ENCODE measurements around the genes ZCCHC3, CSNK2A1, SLC52A3 and C20orf202.

DNA sequence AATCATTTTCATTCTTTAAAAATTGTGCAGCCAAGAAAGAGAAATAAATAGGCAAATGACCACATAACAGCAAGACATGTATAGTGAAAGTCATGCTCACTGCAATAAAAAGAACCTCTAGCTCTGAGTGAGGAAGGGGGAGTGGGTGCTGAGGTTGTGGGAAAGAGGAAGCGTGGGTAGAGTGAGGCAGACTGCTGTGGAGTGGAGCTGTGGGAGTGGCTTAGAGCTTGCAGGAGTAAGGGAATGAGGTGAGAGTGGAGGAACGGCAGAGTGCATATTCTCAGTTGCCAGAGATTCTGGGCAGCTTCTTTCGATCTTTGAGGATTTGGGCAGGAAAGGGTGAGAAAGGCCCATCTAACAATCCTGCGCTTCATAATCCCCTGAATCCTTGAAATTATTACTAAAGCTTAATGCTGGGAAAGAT, 10.5 kb downstream of the DEFB129 start:
- RRBS = no CpG with 5 or more reads among the region's 4 CpGs

GRCh38 chr20:278446-279635, 11.7 kb downstream of the C20orf96 start:
- RRBS = 97% methylated on average over 19 of the region's 91 CpGs

- RRBS = 1% methylated on average over 38 of the region's 93 CpGs
These were observed at the start of gene ZCCHC3 for GRCh38 chr20:296917-297841. ZCCHC3 (plus strand) TSS chr20:297570.

- RRBS = no CpG with 5 or more reads among the region's 7 CpGs
These were observed 6.2 kb upstream of the RBCK1 start for GRCh38 chr20:401731-402384.

- RRBS = no CpG with 5 or more reads among the region's 2 CpGs
These were observed 1.7 kb downstream of the TBC1D20 start for GRCh38 chr20:460691-461055.

DNA sequence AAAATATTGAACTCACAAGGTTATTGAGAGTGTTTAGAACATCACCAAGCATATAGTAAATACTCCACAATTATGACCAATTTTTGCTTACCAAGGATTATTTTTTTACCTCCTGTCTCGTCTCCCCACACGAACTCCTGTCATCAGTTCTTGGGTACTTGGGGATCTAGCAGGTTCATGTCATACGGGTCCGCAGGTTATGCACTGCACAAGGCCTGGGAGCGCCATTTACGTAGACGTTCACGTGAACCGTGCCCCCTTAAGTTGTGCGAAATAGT, 372 bp upstream of the TBC1D20 start:
- RRBS = no CpG with 5 or more reads among the region's 10 CpGs

DNA sequence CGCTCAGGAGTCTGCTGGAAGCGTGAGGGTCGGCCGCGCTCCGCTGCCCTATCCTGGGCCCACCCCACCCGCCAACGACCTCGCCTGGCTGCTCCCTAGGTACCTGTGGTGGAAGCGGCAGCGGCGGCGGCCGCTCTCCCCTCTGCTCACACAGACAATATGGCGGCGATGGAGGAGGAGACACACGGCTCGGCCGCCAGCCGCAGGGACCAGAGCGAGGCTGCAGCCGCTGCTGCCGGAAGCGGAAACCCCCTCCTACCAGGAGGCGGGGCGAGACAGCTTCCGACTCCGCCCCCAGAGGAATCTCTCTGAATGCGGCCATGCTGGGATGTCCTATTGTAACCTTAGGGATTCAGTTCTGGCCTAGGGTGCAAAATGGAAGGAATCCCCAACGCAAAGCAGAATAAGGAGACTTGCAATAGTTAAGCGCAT, at the start of gene CSNK2A1:
Gene CSNK2A1 (minus strand): TSS at position 222 of the 432 bp plus-strand sequence.
- RRBS = no CpG with 5 or more reads among the region's 31 CpGs

DNA sequence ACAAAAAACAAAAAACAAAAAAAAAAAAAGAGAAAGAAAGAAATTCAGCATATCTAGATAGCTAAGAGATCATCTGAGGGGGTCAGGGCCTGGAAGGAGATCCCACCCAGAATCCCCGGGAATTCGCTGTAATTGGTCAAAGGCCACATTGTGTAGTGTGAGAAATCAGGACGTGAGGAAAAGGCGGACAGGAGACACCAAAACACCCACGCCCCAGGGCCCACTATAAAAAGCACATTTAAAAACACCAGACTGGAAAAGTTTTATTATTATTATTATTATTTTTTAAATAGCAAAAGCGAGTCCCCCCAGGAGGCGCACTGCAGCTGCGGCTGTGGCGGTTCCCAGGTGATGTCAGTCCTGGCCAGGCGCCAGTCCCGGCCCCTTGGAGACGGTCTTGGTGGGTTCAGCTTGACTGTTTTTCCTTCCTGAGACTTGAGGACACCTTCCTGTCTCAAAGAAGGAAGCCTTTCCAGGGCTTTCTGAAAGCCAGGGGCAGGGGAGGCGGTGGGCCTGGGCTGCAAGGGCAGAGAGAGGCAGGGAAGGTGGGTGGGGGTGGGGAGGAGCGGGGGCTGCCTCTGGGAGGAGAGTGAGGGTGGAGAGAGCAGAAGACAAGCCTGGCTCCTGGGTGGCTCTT, 14.6 kb downstream of the TCF15 start:
- RRBS = no CpG with 5 or more reads among the region's 14 CpGs

DNA sequence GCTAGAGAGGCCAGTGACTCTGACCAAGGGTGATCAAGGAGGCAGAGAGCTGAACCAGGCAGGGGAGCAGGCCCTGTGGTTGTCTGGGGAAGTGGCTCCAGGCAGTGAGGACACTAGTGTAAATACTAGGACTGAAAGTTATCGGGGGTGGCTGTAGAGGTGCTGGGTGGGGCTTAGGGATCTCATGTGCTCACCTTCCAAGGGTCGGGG, 1.0 kb downstream of the SRXN1 start:
- RRBS = no CpG with 5 or more reads among the region's 2 CpGs

DNA sequence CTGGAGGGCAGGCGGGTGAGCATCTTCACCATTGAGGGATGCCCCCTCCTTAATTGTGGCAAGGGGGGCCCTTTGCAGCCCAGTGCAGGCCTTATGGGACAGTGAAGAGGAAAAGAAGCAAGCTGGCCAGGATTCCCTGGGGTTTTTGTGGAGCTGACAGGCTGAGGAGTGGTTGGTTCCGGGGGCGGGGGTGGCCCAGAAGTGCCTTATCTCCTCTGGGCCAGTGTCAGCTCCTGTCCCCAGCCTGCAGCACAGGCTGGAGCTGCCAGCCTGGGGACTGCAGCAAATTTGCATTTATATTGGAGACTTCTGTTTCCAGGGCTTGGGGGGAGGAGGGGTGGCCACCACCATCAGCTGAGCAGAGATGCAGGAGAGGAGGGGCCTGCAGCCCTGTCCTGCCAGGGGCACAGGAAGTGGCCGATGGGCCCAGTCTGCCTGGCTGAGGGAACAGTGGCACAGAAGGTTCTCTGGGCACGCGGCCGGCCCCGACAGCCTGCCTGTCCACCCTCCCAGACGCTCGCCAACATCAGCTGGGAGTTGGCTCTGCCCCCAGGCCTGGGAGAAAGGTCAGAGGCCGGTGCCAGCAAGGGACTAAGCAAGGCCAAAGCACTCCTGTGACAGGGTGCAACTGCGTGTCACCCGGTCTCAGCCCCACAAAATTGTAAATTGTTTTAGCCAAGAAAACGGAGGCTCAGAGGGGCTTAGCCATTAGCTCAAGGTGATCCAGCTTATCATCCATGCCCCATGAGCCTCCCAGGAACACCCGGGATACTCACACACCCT, 24.3 kb upstream of the SCRT2 start:
- RRBS = 57% methylated on average over 4 of the region's 15 CpGs

- RRBS = 10% methylated on average over 44 of the region's 108 CpGs
These were observed 40.1 kb downstream of the SLC52A3 start for GRCh38 chr20:727817-728908.

DNA sequence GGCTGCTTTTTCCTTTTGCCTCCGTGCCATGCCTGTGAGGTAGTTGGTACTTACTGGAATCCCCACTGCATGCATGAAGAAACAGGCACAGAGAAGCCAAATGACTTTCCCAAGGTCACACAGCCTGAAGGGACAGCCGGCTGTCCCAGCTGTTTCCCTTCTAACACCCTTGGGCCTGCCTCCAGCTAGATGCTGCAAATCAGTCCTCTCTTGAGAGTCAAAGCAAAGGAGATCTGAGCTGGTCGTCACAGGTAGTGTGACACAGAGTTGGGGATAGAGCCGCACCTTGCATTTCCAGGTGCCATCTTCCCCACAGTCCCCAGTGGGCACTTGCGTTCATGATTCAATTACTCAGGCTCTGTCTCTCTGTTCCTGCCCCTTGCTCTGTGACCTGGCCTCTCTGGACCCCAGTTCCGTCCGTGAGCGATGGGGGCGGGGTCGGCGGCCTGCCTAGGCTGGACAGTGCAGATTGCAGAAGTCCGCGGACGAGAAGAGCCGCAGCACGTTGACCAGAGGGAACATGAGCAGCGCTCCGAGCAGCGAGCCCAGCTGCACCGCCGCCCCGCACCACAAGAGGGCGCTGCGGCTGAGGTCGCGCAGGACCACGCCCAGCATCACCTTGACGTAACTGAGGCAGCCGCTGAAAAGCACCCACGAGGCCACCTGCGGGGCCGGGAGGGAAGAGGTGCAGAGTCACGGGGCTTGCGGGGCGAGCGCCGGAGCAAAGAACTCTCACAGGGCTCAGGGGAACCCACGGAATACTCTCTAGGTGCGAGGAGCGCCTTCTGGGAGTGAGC, 7.5 kb downstream of the SLC52A3 start:
- RRBS = 82% methylated on average over 6 of the region's 40 CpGs

- RRBS = no CpG with 5 or more reads among the region's 18 CpGs
These were observed at the start of gene SLC52A3 for GRCh38 chr20:768196-769097. SLC52A3 (minus strand) TSS chr20:768500.

DNA sequence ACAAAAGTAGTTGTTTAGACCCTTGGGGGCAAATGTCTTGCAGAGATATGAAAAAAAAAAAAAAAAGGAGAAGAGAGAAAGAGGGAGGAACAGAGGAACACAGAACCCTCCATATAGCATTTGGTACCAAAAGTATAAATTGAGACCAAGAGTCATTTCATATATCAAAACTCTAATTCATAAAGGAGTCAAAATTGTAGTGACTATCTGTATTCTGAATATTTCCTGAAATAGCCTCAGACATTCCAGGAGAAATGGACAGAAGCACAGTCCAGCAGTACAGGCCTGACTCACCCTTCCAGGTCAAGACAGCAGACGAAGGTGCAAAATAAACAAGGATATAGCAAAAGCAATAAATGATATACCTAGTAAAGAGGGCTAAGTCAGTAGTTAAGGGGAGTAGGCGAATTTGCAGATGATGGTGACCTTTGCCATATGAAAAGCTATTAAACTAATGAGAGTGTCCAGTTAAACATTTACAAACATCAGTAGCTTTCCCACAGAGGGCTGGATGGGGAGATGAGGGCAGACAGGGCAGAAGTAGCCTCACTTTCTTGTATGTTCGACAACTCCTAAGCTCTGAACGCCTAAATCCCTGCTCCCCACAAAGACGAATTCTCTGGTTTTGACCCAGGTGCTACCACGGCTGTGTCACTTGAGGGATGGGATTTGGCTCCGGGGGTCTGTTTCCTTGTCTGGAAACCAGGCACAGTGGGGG, 3.5 kb upstream of the SLC52A3 start:
- RRBS = no CpG with 5 or more reads among the region's 7 CpGs

GRCh38 chr20:845967-846673, 12.6 kb downstream of the FAM110A start:
- RRBS = no CpG with 5 or more reads among the region's 9 CpGs

GRCh38 chr20:905408-905993, 10.6 kb downstream of the ANGPT4 start:
- RRBS = no CpG with 5 or more reads among the region's 3 CpGs

DNA sequence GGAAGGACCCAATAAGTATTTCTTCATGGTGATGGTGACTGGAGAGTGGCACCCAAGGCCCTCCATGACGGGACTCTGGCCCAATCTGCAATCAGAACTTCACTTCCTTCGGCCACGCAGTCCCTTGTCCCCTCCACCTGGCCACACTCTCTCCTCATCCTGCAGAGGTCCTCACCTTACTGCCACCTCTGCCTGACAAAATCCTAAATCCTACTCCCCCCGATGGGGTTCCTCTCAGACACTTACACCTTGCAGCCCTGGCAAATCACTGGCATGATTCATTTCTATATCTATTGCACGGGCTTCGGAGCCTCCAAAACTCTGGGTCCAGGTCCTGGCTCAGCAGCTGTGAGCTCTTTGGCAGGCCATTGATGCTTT, 5.4 kb downstream of the RSPO4 start:
- RRBS = no CpG with 5 or more reads among the region's 6 CpGs

DNA sequence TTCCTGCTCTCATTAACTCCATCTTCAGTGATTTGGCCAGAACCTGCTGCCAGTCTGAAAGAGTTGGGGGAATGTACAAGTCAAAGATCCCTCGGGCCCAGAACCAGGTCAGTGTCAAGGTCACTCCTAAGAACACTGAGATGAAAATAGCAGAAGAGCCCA, at the start of gene C20orf202:
Gene C20orf202 (plus strand): TSS at position 9 of the 162 bp plus-strand sequence.
- RRBS = no CpG with 5 or more reads among the region's 1 CpG

- RRBS = no CpG with 5 or more reads among the region's 5 CpGs
These were observed 20.5 kb downstream of the SNPH start for GRCh38 chr20:1286666-1286986.

- RRBS = no CpG with 5 or more reads among the region's 6 CpGs
These were observed 12.9 kb upstream of the SDCBP2 start for GRCh38 chr20:1341659-1342440.